ENCODE data around the gene PDXDC1.

DNA sequence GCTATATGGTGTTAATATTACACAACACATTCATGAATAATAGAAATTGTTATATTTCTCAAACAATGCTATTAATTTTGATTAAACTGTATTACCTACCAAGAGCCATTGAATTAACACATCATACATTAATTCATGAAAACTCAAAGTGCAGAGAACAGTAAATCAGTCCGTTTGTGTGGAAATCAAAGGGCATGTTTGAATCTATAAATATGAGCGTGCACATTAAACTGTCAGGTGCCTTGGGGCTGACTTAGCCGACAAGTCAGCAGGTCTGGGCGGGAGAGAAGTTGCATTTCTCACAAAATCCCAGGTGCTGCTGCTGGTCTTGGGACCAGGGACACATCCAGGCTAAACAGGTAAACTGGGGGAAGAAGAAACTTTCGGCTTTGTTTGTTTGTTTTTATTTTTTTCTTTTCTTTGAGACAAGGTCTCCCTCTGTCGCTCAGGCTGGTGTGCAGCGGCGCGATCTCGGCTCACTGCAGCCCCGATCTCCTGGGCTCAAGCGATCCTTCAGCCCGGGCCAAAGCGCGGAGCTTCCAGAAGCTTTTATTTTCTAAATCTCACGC lies 213.8 kb downstream of the MRTFB start:
- RRBS: no CpG with 5 or more reads among the region's 16 CpGs

DNA sequence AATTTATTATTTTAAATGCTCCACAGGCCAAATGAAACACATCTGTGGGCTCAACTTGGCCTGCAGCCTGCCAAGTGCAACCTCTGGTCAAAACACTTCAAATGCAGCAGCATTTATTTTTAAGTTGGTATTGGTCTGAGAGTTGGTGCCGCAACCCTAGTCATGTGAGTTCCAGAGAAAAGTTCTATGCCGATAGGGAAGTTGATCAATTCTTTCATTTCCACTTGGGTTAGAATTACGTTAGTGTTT lies 220.9 kb downstream of the MRTFB start:
- RRBS: no CpG with 5 or more reads among the region's 3 CpGs

DNA sequence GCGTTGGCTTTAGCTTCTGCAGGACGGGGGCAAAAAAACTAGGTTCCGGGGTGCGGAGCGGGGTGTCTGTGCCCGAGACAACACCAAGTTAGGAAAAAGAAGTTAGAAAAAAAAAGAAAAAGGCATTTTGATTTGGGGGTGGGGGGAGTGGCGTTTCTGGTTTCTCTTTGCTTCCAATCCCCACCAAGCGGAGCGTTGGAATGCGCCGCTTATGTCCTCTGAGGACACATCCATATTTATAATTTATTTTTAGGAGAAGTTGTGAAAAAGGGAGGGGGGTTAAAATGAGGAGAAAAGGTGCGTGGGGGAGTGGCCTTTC lies 232.0 kb downstream of the MRTFB start:
- RRBS: no CpG with 5 or more reads among the region's 12 CpGs

GRCh38 chr16:14370283-14370693 lies 259.8 kb downstream of the PARN start:
- RRBS: no CpG with 5 or more reads among the region's 13 CpGs

- RRBS: no CpG with 5 or more reads among the region's 11 CpGs
Measured at GRCh38 chr16:14632272-14632512, 559 bp upstream of the BFAR start.

DNA sequence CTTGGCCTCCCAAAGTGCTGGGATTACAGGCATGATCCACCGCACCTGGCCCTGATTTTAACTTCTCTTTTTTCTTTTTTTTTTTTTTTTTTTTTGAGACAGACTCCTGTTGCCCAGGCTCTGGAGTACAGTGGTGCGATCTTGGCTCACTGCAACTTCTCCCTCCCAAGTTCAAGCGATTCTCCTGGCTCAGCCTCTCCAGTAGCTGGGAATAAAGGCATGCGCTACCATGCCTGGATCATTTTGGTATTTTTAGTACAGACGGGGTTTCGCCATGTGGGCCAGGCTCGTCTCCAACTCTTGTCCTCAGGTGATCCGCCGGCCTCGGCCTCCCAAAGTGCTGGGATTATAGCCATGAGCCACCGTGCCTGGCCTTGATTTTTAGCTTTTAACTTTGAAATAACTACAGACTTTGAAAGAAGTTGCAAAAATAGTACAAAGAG lies 18.2 kb downstream of the NPIPA1 start:
- RRBS: no CpG with 5 or more reads among the region's 11 CpGs

DNA sequence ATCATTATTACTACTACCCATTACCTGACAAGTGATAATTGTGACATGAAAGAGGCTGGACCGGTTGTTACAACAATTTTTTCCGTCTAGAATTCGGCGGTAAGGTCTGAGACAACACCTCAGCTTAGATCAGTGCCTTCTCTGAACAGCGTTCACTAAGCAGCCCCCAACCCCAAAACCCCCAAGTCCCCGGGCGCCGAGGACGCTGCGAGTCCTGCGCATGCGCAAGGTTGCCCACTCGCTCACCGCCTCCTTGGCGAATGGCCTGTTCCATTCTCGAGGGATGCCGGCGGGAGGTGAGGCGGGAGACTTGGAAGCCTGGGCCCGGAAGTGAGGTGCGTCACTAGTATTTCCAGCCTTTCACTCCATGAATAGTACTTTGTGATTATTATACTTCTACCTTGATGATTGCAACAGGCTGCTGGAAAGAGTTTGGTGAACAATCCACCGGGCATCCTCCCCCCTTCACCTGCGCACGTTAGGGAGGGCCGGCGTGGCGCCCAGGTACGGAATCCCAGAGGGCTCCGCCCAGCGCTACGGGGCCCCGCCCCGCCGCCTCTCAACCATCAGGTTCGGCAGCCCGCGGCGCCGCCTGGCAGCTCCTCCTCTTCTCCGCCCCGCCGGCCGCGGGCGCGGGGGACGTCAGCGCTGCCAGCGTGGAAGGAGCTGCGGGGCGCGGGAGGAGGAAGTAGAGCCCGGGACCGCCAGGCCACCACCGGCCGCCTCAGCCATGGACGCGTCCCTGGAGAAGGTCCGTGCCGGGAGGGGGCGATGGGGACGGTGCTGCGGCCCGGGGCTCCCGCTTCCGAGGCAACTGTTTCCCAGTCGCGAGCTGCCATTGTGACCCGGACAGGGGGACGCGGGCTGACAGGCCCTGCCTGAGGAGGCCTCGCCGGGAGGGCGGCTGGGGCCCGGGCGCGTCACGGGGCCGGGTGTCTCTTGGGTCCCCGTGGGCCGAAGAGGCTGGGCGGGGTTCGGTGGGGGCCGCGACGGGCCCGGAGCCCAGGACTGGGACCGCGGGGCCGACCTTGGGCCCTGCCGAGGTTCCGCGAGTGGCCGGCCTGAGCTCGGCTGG lies at the start of gene PDXDC1:
PDXDC1 (plus strand) TSS at position 557 of the 1,075 bp plus-strand sequence.
- RRBS: 2% methylated on average over 11 of the region's 95 CpGs

- RRBS: no CpG with 5 or more reads among the region's 13 CpGs
Measured at GRCh38 chr16:15025831-15027003, 29.7 kb downstream of the NTAN1 start.

- RRBS: no CpG with 5 or more reads among the region's 14 CpGs
Measured at GRCh38 chr16:15142568-15142793, 48.4 kb upstream of the RRN3 start.

DNA sequence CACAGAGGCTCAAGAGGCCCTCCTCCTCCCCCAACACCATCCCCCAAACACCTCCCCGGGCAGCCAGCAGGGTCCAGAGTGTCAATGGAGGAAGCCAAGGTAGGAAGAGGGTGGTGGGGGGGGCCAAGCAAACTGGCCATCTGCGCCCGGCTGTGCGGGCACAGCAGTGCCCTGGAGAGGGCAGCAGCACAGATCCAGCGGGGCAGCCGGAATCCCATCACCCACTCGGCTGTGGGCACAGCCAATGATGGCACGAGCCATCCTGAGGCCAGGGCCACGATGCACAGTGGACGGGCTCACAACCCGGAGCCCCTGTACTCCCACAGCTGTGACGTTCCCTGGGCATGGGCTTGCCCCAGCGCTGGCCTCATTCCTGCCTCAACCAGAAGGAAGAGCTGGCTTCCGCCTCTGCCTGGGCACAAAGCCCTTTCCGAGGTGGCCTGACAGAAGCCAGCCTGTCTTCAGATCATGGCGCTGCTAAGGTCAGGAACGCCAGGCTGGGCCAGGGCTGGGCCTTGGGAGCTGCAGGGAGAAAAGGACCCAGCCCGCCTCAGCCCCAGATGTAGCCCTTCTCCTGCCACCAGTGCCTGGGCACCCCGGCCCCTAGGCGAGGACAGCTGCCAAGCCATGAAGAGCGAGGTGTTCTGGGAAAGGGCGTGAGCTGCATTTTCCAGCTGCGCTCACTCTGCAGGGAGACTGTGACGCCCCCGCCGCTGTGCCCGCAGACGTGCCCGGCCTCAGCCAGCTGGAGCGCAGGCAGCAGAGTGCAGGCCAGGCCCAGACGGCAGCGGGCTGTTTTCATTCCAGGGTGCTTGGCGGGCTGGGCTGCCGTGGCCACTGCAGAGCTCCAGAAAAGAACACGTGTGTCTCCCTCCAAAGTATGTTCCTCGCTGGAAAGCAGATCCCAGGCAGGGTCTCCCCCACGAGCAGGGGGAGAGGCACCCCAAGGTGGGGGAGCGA lies 51.3 kb upstream of the RRN3 start:
- RRBS: no CpG with 5 or more reads among the region's 38 CpGs

DNA sequence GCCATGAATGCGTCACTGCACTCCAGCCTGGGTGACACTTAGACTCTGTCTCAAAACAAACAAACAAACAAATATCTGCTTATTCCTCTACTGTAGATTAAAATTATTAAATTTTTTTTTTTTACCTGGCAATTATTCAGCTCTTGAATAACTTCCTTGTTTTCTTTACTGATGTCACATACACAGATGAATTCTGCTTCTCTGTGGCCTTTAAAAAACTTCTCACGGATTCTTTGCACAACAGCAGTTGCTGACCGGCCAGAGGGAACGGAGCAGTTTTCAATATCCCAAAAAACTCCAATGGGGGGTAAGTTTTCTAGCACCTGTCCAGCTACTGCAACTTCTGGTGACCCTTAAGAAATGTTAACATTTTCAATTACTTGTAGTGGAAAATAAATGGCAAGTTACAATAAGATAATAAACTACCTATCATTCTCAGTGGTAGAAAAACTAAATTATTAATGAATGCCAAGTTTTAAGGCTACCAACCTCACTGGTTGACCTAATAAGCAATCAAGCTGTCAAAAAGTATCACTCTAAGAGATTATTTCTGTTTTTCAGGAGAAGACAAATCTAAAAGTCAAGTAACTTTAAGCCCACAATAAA lies 9.4 kb downstream of the MARF1 start:
- RRBS: no CpG with 5 or more reads among the region's 4 CpGs

DNA sequence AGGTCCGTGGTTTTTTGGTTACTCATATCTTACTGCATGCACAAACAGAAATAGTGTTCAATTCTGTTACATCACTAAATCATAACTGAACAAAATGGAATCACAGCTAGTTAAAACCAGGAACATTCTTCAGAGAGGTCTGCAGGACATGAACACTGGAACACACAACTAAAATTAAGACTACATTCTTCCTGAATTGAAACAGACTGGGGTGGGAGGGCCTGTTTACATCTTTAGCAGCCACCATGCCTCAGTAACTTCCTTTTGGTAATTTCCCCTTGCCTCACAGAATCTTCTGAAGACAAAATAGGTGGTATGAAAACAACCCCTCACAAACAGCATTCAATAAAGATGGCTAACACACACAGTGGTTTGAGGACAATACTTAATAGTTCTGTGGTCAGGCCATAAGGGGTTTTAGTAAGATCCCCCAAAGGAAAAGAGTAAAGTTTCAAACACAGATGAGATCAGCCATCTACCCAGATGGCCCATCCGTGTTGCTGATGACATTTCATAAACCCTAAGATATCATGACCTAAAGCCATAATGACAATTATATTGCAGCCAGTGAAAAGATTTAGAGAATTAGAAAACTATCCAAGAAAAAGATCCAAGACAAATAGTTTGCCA lies 6.5 kb downstream of the MARF1 start:
- RRBS: no CpG with 5 or more reads among the region's 2 CpGs

- RRBS: no CpG with 5 or more reads among the region's 28 CpGs
Measured at GRCh38 chr16:15641901-15642930, 738 bp downstream of the MARF1 start.

DNA sequence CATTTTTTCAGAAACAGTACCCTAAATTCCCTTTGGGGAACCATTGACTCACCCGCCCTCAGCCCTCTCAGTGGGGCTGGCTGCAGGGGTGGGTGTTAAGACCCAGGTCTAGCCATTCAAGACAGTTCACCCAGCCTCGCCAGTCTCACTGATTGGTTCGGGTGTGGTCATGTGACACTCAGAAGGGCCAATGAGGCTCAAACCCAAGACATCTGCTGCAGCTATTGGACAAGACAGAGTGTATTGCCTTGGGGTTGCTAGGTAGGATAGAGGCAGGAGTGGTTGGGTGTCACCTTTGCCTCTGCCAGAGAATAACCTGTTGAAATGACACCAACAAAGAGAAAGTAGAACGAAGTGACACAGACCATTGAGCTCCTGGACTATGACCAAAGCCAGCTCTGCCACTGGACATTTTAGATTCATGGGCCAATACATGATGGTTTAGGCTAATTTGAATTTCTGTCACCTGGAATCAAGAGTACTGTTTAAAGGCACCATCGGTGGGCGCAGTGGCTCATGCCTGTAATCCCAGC lies 19.7 kb upstream of the CEP20 start:
- RRBS: no CpG with 5 or more reads among the region's 6 CpGs

DNA sequence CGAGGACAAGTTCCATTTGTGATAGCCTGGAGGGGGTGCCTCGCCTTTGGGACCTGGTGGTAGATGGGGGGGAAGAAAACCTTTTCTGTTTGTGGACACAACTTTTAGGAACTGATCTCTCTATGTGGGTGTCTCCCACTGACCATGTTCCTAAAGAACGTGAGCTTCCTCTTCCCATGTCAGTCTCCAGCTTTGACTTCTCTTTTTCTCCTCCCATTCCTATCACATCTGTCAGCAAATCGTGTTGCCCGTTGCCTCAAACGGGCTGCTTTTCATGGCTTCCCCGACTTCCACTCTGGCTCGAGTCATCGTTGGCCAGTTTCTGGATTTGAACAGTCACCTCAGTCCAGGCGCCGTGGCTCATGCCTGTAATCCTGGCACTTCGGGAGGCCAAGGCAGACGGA lies 5.3 kb downstream of the ABCC1 start:
- RRBS: no CpG with 5 or more reads among the region's 13 CpGs

GRCh38 chr16:16007593-16008427 lies 58.4 kb downstream of the ABCC1 start:
- RRBS: no CpG with 5 or more reads among the region's 17 CpGs

GRCh38 chr16:16025018-16025533 lies 75.7 kb downstream of the ABCC1 start:
- RRBS: no CpG with 5 or more reads among the region's 9 CpGs

DNA sequence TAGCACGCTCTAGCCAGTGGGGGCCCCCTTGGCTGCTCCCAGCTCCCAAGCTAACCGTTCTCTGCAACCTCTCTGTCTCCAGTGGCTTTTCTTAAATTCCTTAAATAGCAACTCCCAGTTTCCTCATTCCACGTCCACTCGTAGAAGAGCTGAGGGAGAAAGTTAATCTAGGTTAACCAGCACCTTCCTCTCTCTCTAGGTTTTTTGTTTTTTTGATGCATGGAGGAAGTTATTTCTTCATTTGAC lies 125.1 kb downstream of the ABCC1 start:
- RRBS: no CpG with 5 or more reads among the region's 4 CpGs

GRCh38 chr16:16125608-16126152 lies 97.6 kb downstream of the ABCC6 start:
- RRBS: no CpG with 5 or more reads among the region's 14 CpGs

GRCh38 chr16:16149714-16150781 lies 73.2 kb downstream of the ABCC6 start:
- RRBS: 78% methylated on average over 3 of the region's 36 CpGs

Data from AG10803 (cell line).